ENCODE measurements around the gene CDR2.

- PRO-cap: bidirectional peak, plus-strand start at chr16:22374403, minus-strand start at chr16:22374396; bidirectional peak, plus-strand start at chr16:22374864, minus-strand start at chr16:22374614
- RAMPAGE, long total RNA, 4 experiments: start-site peak on the minus strand in 2 of 4 experiments, at chr16:22374286-22374426 at its widest, 20 reads per replicate
Observed at GRCh38 chr16:22374225-22375373, at the start of gene CDR2. CDR2 (minus strand) TSS chr16:22374619.

DNA sequence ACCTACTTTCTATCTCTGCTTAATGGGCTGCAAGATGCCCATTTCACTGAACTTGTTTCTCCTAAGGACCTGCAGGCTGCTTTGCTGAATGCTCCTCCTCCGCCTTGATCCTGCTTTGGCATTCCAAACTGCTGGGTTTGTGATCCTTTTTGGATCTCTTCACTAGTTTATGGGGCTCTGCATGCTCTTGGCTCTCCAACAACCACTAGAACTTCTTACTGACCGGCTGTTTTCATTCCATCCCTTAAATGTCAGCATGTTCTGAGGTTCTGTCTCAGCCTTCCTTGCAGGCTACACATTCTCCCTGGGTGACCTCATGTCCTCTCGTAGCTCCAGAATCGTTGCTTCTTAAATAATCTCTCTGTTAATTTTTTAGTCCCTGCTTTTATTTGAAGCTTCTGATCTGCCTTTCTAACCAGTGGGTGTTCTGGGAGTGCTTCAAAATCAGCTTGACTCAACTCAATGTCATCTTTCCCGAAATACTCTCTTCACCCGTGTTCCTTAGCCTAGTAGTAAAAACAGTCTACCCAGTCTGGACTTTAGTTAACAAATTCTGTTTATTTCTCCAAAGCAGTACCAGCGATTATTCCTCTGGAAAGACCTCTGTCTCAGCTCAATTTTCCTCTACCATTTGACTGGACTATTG, 119.0 kb upstream of the HS3ST2 start:
- PRO-cap: no peak
- RAMPAGE, long total RNA, 4 experiments: no peak in any of the 4 experiments

DNA sequence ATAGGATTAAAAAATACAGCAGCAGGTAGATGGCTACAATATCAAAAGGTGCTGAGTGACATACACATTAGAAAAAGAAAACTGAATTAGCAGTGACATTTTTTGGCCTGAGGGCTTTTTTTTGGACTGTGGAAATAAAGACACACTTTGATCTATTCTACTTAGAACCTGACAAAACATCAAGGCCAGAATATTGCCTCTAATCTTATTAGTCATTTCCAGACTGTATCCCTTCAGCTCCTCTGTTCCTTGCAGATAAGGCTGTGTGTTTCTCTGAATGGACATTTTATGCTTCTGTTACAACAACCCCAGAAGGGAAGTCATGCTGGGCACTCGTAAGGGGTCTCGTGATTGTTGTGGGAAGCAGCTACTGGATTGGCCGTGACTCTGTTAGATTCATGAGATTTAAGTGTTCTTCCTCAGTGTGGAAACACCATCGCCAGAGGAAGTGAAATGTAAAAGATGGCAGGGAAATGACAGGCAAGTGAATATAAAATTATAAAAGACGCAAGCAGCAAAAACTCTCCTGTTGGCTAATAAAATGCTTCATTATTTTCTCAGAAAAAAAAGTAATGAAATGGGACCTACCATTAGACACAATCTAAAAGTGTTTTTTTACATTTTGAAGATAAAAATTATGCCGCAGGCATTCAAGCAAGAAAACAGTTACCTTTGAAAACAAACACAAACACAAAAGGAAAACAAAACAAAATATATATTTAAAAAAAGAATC, 31.6 kb upstream of the HS3ST2 start:
- PRO-cap: no peak
- RAMPAGE, long total RNA, 4 experiments: no peak in any of the 4 experiments

- PRO-cap: no peak
- RAMPAGE, long total RNA, 4 experiments: no peak in any of the 4 experiments
Observed at GRCh38 chr16:23092748-23093287, 56.4 kb downstream of the USP31 start.

GRCh38 chr16:23278085-23278488, 24.0 kb upstream of the SCNN1B start:
- PRO-cap: no peak
- RAMPAGE, long total RNA, 4 experiments: no peak in any of the 4 experiments

DNA sequence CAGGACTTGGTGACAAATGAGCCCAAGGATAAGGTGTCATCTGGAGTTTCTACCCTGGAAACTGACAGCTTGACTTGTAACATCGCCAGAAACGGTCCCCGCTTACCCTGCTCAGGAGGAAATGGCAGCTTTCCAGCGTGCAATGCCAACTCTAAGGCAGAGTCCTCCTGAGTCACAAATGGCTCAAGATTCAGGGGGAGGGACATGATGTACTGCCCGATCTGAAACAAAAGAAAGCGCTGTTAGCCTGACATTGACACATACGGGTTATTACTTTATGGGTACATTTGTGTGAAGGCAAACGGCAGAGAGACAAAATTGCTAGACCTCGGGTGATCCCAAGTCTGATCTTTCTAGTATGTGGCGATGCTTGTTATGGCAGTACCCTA, 59.9 kb downstream of the COG7 start:
- PRO-cap: no peak
- RAMPAGE, long total RNA, 4 experiments: no peak in any of the 4 experiments

DNA sequence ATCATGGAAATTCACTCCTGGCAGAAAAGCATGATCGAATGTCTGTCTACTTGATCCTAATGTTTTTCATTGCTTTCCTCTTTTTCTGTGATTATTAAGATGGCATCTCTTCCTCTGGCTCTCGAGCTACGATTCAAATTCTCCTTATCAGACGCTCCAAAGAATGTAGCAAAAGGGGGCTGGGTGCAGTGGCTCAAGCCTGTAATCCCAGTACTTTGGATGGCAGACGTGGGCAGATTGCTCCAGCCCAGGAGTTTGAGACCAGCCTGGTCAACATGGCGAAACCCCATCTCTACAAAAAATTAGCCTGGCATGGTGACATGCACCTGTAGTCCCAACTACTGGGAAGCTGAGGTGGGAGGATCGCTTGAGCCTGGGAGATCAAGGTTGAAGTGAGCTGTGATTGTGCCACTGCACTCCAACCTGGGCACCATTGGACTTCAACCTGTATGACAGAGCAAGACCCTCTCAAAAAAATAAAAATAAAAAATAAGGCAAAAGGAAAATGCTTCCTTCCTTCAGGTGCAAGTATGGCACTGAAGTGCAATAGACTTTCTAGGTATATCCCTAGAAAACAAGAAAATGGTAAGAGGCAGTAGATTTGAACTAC, 35.6 kb downstream of the COG7 start:
- PRO-cap: no peak
- RAMPAGE, long total RNA, 4 experiments: start-site peak on the minus strand in 2 of 4 experiments, centred at positions 269 to 351 of the sequence, 7 to 13 reads per replicate

GRCh38 chr16:23464811-23465671, 12.1 kb upstream of the COG7 start:
- PRO-cap: no peak
- RAMPAGE, long total RNA, 4 experiments: no peak in any of the 4 experiments

- PRO-cap: no peak
- RAMPAGE, long total RNA, 4 experiments: no peak in any of the 4 experiments
Observed at GRCh38 chr16:23563228-23563982, 5.9 kb downstream of the UBFD1 start.

DNA sequence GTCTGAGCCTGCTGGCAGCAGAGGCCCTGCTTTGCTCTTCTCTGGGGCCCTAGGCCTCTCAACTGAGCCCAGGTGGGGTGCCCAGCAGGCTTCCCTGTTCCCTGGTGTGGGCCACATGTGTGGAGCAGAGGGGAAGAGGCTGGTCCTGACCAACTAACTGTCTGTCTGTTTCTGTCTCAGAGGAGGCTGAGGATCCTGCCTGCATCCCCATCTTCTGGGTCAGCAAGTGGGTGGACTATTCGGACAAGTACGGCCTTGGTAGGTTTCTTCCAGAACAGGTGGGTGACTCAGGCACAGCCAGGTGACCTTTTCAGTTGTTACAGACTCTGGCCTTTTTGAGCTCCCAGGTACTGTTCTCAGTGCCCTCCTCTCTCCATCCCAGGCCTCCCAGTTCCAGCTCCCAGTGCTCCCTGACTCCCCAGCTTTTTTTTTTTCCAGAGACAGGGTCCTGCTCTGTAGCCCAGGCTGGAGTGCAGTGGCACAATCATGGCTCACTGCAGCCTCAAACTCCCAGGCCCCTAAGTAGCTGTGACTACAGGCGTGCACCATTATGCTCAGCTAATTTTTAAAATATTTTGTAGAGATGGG, 9.9 kb downstream of the PLK1 start:
- PRO-cap: no peak
- RAMPAGE, long total RNA, 4 experiments: start-site peak on the minus strand in 1 of 4 experiments, centred at position 502 of the sequence, 7 reads per replicate

DNA sequence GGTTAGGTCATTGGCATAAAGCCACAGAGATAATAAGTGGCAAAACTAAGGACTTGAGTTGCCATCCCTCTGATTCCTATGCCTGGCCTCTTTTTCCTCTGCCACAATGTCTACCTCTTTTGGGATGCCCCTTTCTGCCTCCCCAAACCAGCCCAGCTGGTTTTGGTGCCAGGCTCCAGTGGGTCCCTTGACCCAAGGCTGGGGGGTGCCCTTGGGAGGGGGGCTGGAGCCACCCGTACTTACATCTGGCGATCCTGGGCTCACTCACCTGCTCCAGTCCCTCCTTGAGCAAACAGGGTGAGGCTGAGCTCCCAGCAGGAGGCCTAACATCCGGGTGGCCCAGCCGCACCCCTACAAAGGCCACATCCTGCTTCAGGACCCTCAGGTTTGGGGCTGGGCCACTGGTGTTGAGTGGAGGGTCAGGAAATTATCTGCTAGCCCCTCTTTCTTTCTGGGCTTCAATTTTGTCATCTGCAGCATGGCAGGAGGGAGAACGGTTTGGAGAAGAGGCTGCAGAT, 1.2 kb downstream of the ERN2 start:
- PRO-cap: bidirectional peak, plus-strand start at position 291 of the sequence, minus-strand start at position 270 of the sequence
- RAMPAGE, long total RNA, 4 experiments: no peak in any of the 4 experiments

DNA sequence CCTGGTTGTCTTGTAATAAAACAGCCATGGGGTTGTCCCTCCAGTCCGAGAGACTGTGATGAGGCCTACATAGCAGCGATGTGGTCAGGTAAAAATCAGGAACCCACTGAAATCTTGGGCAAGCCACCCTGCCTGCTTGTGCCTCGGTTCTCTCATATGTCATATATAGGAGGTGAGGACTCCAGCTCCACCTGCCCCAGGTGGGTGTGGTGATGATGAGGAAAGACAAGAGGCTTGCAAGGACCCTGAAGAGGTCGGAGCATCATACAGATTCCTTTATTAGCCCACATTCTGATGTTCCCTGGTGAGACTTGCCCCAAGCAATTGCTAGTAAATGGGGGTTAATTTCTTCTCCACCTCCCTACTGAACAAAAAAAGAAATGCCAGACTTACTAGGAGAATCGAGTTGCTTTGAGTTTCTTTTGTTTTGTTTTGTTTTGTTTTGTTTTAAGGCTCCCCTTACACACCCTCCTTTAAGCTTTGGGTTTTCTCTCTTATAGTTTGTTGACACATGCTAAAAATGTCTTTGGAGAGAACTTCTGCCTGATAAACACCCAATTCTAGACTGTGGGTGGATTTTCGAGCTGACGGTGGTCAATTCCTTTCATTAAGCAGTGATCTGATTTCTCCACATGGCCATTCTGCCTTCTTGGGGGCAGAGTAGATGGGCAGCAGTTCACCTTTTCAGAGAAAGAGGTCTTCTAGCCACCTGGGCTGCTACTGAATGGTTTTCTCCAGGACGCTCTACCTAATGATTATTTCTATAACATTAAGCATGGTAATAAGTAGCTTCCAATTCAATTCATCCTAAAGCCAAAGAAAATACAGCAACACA, 37.1 kb upstream of the CACNG3 start:
- PRO-cap: no peak
- RAMPAGE, long total RNA, 4 experiments: start-site peak on the plus strand in 1 of 4 experiments, centred at position 623 of the sequence, 9 reads per replicate

DNA sequence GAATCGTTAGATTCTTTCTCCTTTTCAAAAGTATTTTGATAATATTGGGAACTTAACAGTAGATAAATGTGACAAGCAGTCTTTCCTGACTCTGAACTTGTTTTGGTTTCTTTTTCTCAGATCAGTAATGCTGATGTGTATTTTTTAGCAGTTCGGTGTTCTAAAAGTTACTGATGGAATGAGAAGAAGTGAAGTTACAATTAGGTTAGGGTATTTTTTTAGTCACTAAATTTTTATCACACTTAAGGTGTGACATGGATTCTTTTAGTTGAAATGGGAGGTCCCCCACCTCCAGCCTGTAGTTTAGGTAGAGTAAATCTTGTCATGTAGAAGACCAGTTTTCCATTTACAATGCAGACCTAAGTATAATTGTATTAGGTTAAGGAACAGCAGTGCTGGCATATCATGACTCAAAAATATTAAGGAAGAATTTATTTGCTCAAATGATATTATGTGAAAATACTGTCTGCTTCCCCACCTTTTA, 2.3 kb downstream of the RBBP6 start:
- PRO-cap: no peak
- RAMPAGE, long total RNA, 4 experiments: no peak in any of the 4 experiments

- PRO-cap: no peak
- RAMPAGE, long total RNA, 4 experiments: no peak in any of the 4 experiments
Observed at GRCh38 chr16:24557145-24557984, 18.0 kb downstream of the RBBP6 start.

DNA sequence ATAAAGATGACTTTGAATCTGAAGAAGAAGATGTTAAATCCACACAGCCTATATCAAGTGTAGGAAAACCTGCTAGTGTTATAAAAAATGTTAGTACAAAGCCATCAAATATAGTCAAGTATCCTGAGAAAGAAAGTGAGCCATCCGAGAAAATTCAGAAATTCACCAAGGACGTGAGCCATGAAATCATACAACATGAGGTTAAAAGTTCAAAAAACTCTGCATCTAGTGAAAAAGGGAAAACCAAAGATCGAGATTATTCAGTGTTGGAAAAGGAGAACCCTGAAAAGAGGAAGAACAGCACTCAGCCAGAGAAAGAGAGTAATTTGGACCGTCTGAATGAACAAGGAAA, 31.6 kb downstream of the RBBP6 start:
- PRO-cap: no peak
- RAMPAGE, long total RNA, 4 experiments: start-site peak on the plus strand in 2 of 4 experiments, centred at positions 119 to 128 of the sequence, 17 to 19 reads per replicate

GRCh38 chr16:24729996-24730520, 607 bp downstream of the TNRC6A start:
- PRO-cap: unidirectional peak, minus-strand start at chr16:24730135
- RAMPAGE, long total RNA, 4 experiments: start-site peak on the plus strand in 1 of 4 experiments, at chr16:24730136-24730215 at its widest, 18 reads per replicate

DNA sequence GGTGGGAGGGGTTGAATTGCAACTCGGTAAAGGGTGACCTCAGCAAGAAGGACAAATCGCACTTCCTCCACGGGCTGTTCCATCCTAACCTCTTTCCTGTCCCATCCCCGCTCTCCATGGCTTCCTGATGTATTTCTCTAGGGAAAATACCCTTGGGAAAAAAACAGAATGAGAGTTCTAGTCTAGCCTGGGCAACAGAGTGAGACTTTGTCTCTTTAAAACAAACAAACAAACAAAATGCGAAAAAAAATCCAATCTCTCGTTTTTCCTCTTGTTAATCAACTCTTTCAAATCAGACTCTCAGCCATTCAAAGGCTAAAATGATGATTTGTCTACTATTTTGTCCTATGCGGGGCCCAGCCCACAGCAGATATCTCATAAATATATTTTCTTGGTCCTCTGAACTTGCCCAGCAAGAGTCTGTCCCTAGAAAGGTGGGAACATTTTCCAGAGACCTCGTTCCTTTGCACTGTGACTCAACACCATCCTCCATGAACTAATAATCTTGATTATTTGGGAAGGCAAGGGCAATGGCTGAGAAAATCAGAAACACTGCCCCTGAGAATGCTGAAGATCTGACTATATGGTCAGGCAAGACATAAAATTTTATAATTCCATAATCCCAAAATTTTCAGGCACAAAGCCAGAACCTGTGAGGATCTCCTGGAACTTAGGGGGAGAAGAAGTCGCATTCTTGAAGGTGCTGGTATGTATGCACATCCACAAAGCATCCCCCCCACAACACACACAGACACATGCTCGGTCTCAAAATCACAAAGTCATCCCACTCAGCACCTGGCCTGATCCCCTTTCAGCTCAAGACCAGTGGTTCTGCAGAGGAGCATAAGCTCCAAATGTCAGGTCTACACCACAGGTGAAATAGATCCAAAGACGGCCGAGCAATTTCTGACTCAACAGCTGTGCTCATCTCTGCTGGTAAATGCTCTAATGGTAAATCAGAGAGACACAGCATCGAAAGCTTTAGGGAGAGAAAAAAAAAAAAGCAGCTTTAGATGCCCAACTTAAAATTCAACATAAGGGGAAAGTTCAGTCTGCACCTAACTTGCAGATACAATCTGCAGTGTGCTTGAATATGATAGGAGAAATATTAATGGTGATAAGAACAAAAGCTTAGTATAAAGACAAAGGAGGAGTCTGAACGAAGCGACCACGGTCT, 56.8 kb downstream of the ARHGAP17 start:
- PRO-cap: no peak
- RAMPAGE, long total RNA, 4 experiments: start-site peak on the minus strand in 1 of 4 experiments, centred at position 384 of the sequence, 13 reads per replicate

DNA sequence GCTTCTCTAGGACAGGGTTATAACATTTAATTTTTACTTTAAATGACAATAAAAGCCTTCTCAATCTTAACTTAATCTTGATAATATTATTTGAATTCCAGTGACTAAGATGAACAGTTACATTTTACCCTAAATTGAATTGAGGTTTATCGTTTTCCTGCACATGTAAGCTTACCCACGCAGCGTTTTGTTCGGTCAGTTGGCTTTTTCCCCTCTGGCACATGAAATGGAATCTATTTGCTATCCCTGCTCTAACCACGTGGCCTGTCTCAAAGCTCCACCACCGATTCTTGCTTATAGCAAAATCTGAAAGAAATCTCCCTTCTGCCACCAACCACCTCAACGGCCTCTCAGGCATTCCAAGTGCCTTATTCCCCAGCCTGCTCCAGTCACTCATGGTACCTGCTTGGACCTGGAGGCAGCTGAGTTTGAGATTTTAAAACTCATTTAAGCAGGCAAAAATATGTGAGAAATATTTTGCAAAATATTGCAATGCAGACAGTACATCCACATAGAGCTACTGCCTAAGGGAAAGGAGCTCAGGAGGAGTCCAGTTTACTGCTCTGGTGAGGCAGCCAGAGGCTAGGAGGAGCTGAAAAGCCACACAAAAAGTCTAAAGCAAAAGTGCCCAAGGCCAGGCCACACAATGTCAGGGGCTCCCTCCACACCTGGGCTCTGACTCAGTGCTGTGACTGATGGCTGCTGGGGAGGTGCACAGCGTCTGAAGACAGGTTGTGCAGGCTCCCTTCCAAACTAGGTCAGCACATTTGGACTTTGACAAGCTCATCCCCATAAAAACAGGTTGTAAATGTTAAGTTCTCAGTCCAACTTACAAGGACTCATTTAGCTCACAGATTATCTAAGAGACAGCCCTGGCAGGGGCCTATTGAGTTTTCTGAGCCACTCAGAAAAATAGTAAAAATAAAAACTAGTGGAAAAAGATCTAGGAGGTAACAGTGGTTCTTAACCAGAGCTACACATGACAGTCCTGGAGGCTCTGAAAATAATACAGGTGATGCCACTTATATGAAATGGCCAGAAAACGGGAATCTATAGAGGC, 26.3 kb downstream of the ARHGAP17 start:
- PRO-cap: unidirectional peak, minus-strand start at position 216 of the sequence; unidirectional peak, minus-strand start at position 723 of the sequence
- RAMPAGE, long total RNA, 4 experiments: no peak in any of the 4 experiments

DNA sequence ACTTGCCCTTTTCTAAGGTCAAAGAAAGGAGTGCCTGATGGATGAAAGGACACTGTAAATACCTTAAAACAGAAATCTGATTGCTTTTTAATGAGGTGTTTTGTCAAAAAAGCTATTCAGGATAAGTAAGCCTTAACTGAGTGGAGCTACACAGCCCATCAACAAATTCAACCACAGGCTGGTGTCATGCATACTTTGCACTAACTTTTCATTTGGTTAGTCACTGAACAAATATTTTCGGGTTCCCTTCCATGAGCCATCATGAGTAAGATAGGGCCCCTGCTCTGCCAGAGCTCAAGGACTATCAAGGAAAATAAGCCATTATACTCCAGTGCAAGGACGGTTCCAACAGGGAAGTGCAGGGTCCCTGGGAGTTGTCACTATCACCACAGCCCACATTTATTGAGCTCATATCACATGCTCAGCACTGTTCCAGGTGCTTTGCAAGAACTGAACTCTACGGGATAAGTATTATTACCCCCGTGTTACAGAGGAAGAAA, 20.9 kb downstream of the ARHGAP17 start:
- PRO-cap: no peak
- RAMPAGE, long total RNA, 4 experiments: no peak in any of the 4 experiments

GRCh38 chr16:25011990-25013082, 2.8 kb downstream of the ARHGAP17 start:
- PRO-cap: unidirectional peak, plus-strand start at chr16:25012884
- RAMPAGE, long total RNA, 4 experiments: start-site peak on the plus strand in 1 of 4 experiments, at chr16:25012884-25012888 at its widest, 11 reads per replicate

Measured in transverse colon (tissue), 4 donors.